ENCODE results near the genes CORO6, EFCAB5 and SLC6A4.

GRCh38 chr17:29585030-29585582, 4.3 kb downstream of the GIT1 start:
- PRO-cap, result no peak

DNA sequence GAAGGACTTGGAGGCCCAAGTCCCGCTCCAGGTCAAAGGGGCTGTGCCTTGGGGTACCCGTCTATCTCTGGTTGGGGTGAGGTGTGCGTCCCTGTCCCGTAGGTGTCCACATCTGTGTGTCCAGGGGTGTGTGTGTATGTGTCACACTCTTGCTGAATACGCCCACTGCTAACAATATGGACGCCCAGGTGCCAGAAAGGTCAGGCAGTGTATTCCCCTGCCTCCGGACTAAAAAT, 428 bp upstream of the GIT1 start:
- PRO-cap, result no peak

GRCh38 chr17:29615391-29616388, 7.0 kb downstream of the CORO6 start:
- PRO-cap, result bidirectional peak, plus-strand start at chr17:29615763, minus-strand start at chr17:29615587

DNA sequence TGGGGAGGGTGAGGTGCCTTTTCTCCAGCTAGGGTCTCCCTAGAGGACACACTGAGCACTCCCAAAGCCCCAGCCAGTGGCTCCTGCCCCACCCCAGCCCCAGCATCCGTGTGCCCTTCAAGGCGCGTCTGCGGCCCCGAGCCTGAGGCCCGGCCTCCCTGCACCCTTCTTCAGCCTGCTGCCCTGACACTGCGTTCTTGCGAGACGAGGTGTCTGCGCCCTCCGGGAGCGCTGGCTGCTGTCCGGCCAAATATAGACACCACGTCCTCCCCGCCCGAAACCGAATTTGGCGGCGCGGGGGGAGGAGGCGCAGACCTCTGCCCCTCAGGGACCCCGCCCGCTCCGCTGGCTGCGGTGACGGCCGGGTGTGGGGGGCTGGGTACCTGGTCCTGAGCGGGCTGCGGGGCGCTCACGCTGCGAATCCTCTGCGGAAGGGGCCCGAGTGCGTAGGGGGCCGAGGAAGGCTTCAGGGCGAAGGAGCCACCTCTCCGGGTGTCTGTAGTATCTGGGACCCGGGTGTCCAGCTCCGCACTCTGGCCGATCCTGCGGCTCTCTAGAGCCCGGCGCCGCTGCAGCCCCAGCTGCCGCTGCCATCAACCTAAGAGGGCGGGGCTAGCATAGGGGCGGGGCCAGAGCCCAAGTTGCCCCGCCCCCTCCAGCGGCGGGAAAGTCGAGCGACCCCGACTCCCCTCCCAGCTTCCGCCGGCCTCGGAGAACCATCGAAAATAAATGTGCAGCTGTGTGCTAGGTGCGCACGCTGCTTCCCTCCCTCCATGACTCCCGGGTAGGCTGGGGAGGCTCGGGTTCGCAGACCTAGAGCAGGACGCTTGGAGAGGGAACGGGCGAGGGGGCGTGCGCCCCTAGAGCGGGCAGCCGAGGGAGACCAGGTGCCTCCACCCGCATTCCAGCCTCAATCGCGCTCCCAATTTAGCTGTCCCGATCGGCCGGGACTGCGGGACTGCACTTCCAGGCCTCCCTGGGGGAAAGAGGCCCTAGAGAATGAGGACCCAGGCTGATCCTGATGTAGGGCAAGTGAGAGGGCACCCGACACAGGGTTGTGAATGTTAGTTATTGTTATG, at the start of gene CORO6:
Gene CORO6 (minus strand): TSS at position 608 of the 1,079 bp plus-strand sequence.
- PRO-cap, result unidirectional peak, minus-strand start at position 545 of the sequence

DNA sequence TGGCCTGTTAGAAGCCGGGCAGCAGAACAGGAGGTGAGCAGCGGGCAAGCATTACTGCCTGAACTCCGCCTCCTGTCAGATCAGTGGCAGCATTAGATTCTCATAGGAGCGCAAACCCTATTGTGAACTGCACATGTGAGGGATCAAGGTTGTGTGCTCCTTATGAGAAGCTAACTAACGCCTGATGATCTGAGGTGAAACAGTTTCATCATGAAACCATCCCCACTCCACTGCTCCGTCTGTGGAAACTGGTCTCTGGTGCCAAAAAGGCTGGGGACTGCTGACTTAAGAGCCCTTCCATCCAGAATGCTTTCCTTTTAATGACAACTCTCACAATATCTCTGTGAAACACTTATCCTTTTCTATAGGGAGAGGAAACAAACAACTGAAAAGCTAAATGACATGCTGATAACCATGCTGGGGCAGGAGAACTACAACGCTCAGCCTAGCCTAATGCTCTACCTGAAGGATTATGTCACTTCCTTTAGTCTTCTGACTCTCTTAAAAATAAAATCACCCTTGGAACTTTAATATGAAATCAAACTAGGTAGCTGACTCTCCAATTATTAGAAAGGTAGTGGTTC, 44.8 kb upstream of the CORO6 start:
- PRO-cap, result no peak

DNA sequence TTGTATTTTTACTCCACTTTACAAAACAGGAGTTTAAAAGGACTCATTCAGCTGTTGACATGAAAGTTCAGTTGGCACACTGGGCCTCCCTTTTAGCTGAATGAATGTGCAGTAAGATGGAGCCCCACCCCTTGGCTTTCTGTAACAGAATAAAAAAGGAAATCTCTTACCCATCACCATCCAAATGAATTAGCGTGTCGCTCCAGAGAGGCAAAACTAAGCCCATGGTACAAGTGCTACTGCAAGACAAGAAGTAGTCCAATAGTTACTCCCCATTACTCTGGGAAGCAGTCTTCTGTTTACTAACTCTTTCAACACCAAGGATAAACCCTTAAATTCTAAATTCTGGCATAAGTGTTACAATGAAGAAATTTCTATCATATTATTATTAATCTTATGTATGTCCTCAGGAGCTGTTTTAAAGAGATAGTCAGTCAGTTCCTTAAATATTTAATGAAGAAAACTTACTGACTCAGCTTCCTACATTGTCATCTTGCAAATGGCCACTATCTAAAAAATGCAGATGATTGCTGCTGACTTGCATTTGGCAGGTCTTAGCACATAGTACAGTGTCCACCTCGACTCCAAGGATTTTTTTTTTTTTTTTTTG, 54.9 kb upstream of the CORO6 start:
- PRO-cap, result no peak

- PRO-cap, result bidirectional peak, plus-strand start at chr17:29727068, minus-strand start at chr17:29727065; unidirectional peak, plus-strand start at chr17:29727068; unidirectional peak, minus-strand start at chr17:29727096
These were observed 104.2 kb upstream of the CORO6 start for GRCh38 chr17:29726649-29727532.

DNA sequence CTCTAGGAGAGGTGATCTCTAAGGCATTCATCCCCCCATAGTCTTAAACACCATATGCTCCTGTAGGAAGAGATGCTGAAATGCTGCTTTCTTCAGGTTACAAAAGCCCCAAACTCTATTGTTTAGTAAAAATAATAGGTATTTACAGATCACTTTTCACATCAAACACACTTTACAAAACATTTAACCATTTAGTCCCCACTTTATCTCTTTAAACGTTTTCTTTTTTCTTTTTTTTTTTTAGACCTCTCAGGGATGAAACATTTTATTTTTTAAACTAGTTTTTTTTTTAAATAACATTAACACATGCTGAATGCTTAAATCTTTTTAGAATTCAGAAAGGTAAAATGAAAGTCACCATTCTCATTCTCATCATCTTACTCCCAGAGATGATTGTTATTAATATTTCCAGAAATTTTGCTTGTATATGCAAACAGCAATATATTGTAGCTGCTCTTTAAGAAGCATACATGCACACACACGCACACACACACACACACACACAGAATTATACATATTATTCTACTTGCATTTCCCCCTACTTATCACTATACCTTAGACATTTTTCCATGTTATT, 144.5 kb upstream of the CORO6 start:
- PRO-cap, result no peak

GRCh38 chr17:29825642-29825988, 104.4 kb downstream of the SSH2 start:
- PRO-cap, result no peak

- PRO-cap, result no peak
These were observed 54.6 kb downstream of the SSH2 start for GRCh38 chr17:29875318-29875865.

GRCh38 chr17:29928814-29929948, 847 bp downstream of the SSH2 start:
- PRO-cap, result bidirectional peak, plus-strand start at chr17:29929903, minus-strand start at chr17:29929935

DNA sequence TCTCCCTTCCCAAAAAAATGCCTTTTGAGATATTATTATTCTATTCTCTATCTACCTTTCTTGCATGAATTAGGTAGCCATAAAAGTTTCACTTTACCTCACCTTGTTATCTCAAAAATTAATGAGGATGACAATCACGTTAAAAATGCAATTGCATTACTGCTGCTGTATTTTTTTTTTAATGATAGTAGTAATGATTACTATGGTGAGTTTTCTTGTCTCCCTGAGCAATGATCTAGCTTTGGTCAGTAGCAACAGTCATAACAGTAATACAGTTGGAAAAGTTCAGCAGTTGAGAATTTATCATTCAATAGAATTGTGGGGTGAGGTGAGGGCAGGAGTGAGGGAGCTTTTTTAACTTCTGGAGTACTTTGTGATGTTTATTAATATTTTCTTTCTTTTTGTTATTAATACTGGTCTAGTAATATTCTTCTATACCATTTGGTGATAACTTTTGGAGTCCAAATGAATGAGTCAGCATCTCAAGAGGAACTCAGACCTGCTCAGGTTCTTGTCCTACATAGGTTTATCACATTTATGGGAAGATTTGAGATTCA, at the start of gene EFCAB5:
Gene EFCAB5 (plus strand): TSS at position 303 of the 557 bp plus-strand sequence.
- PRO-cap, result no peak

DNA sequence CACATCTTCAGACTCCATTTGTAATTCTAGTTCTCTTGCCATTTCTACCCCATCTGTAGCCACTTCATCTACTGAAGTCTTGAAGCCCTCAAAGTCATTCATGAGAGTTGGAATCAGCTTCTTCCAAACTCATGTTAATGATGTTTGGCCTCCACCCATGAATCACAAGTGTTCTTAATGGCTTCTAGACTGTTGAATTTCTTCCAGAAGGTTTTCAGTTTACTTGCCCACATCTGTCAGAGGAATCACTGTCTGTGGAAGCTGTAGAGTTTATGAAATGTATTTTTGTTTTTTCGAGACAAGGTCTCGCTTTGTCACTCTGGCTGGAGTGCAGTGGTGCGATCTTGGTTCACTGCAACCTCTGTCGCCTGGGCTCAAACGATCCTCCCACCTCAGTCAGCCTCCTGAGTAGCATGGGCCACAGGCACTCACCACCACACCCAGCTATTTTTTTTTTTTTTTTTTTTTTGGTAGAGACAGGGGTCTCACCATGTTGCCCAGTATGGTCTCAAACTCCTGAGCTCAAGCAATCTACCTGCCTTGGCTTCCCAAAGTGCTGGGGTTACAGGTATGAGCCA, 16.1 kb downstream of the NSRP1 start:
- PRO-cap, result no peak

DNA sequence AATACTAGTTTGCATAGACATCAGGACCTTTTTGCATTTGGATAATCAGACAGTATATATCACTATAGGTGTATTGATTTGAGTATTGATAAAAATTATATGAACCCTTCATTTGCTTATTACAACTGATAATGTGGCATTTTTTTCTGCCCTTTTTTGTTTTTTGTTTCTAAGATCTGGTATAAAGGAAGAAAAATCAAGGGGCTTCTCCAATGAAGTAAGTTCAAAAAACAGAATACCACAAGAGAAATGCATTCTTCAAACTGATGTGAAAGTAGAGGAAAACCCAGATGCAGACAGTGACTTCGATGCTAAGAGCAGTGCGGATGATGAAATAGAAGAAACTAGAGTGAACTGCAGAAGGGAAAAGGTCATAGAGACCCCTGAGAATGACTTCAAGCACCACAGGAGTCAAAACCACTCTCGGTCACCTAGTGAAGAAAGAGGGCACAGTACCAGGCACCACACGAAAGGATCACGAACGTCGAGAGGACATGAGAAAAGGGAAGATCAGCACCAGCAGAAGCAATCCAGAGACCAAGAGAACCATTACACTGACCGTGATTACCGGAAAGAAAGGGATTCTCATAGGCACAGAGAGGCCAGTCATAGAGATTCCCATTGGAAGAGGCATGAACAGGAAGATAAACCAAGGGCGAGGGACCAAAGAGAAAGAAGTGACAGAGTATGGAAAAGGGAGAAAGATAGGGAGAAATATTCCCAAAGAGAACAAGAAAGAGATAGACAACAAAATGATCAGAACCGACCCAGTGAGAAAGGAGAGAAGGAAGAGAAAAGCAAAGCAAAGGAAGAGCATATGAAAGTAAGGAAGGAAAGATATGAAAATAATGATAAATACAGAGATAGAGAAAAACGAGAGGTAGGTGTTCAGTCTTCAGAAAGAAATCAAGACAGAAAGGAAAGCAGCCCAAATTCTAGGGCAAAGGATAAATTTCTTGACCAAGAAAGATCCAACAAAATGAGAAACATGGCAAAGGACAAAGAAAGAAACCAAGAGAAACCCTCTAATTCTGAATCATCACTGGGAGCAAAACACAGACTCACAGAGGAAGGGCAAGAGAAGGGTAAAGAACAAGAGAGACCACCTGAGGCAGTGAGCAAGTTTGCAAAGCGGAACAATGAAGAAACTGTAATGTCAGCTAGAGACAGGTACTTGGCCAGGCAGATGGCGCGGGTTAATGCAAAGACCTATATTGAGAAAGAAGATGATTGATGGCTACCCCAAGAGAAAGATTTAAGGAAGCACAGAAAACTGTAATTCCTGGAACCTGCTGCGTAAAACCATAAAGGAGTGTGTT, 50.6 kb downstream of the SLC6A4 start:
- PRO-cap, result no peak

GRCh38 chr17:30235190-30236303, at the start of gene SLC6A4:
SLC6A4 (minus strand) TSS chr17:30235697.
- PRO-cap, result no peak

- PRO-cap, result no peak
These were observed 9.9 kb downstream of the TMIGD1 start for GRCh38 chr17:30323856-30324397.

- PRO-cap, result no peak
These were observed 7.1 kb upstream of the TMIGD1 start for GRCh38 chr17:30340781-30341504.

DNA sequence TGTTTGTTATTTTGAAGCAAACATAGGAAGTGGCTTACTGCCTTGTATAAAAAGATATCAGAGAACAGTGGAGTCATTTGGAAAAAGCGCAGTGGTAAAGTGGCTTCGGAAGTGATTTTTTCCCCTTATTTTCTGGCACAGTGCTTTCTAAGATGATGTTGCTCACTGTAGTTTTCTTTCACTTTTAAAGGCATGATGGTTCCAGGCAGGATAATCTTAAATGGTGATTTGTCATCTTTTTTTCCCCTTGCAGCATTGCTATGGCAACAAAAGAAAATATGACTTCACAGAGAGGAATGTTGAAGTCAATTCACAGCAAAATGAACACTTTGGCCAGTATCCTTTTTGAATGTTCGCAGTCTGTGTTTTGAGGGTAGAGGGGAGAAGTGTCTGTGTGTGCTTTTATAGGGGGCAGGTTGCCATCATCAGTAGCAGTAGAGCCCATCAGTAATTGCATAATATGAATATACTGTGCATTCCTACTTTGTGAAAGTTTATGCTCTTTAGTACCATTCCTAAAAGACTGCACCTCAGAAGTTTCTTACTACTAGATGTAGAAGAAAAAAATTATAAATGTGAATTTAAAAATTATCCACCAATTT, 42.6 kb downstream of the GOSR1 start:
- PRO-cap, result no peak

DNA sequence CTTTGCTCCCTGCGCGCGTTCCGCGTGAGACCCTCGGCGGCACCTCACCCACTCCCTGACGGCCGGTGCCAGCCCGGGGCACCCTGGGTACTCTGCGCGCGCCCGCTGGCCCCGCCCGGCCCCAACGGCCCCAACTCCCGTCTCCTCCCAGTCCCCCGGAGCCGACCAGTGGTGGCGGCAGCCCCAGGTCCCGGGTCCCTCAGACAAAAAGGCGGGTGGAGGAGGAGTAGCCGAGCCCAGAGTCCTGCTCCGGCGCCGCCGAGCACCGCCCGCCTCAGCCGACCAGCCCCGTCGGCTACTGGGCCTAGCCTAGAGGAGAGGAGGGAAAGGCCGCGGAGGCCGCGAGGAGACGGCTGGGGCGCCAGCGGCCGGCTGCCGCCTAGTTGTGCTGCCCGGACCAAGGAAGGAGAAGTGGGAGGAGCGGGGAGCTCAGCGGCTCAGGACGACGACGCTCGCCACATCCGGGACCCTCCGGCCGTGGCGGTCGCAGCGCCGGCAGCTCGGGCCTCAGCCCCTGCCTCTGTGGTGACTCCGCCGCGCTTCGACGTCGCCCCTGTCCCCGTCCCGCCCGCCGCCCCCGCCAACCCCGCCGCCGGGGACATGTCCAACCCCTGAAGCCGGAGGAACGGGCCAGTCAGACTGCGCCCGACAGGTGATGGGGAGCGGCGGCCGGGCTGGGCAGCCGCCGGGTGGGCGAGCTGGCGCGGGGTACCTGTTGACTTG, 123.2 kb downstream of the GOSR1 start:
- PRO-cap, result bidirectional peak, plus-strand start at position 150 of the sequence, minus-strand start at position 57 of the sequence; bidirectional peak, plus-strand start at position 637 of the sequence, minus-strand start at position 374 of the sequence

- PRO-cap, result no peak
These were observed 169.1 kb downstream of the GOSR1 start for GRCh38 chr17:30646299-30646746.